GM23248 (cell line): ENCODE results near the genes C1orf141, IL23R, IL12RB2 and GNG12.

GRCh38 chr1:66337335-66337855 lies 196.6 kb upstream of the SGIP1 start:
- RAMPAGE, long total RNA = no peak

- RAMPAGE, long total RNA = no peak
Measured at GRCh38 chr1:66342745-66343068, 191.2 kb upstream of the SGIP1 start.

DNA sequence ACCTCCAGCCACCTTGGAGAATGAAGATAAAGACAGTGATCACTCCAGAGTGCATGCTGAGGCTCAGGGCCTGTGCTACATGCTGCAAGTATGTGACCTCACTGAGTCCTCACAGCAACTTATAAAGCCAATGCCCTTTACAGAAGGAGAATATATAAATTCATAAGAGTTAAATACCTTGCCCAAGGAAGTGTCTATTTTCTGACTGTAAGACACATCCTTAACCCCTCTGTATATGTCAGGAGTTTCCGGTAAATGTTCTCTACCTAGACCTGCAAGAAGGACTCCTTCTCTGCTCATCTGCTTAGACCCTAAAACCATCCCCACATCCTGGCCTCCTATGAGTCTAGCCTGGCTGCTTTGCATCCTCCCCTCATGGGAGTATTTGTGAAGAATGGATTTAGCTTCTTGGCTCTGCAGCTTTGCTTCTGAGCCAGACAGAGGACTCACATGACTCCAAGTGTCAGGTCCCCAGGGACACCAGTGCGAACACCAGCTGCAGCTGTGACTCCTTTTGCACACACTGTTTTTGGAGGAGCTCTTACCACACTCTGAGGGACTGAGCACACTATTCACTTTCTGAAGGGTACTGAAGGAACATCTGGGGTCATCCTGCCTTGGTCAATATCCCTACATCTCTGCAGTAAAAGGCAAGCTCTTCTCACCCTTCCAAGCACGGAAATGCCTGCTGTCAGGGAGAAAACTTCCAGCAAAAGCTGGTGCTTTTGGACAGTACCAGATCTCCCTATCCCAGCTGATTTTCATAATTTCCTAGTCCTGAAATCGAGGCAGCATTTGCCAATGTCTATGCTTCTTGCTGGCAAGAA lies 131.8 kb upstream of the SGIP1 start:
- RAMPAGE, long total RNA = no peak

DNA sequence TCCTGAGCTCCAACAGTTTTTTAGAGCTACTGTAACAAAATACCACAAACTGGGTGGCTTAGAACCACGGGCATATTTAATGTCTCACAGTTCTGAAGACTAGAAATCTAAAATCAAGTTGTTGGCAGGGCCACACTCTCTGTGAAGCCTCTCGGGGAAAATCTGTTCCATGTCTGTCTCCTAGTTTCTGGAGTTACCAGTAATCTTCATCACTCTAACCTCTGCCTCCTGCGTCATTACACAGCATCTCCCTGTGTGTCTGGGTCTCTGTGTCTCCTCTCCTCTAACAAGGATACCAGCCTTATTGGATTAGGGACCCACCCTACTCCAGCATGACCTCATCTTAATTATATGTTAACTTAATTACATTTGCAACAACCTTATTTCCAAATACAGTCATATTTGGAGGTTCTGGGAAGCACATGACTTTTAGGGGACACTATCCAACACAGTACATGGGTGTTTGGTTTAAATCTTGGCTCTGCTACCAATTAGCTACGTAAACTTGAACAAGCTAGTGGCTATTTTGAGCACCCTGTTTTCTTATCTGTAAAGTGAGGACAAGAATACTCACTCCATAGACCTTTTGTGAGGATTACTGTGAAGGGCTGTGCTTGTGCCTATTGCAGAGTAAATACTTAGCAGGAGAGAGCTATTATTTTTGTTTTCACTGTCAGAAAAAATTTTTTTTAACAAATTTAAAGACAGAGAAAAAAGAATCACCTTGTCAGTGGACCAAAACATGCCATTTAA lies 83.9 kb upstream of the SGIP1 start:
- RAMPAGE, long total RNA = no peak

DNA sequence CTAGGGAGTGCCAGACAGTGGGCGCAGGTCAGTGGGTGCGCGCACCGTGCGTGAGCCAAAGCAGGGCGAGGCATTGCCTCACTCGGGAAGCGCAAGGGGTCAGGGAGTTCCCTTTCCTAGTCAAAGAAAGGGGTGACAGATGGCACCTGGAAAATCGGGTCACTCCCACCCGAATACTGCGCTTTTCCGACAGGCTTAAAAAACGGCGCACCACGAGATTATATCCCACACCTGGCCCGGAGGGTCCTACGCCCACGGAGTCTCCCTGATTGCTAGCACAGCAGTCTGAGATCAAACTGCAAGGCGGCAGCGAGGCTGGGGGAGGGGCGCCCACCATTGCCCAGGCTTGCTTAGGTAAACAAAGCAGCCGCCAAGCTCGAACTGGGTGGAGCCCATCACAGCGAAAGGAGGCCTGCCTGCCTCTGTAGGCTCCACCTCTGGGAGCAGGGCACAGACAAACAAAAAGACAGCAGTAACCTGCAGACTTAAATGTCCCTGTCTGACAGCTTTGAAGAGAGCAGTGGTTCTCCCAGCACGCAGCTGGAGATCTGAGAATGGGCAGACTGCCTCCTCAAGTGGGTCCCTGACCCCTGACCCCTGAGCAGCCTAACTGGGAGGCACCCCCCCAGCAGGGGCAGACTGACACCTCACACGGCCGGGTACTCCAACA lies 52.8 kb upstream of the SGIP1 start:
- RAMPAGE, long total RNA = no peak

DNA sequence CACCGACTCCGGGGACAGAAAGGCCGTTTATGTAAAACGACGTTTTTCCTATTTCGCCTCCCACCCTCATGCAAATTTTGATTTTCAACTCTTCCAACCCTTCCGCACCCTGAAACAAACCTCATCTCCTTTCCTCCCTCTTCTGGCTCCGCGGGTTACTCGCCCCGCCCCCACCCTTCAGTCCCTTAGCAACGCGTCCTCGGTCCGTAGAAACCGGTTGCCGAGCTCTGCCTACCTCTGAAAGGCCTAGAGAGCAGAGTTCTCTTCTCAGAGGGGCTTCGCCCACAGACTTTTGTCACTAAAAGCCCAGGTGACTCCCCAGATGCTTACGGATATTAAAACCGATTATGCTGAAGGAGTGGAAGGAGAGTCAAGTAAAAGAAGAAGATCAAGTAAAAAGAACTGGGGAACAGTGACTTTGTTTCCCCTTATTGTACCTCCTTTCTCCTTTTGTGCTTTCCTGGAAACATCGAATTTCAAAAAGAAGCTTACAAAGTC lies at the start of gene C1orf141:
C1orf141 (minus strand) TSS at position 161 of the 498 bp plus-strand sequence.
- RAMPAGE, long total RNA = no peak

GRCh38 chr1:67166070-67166717 lies at the start of gene IL23R:
Gene IL23R (plus strand): TSS chr1:67166454.
- RAMPAGE, long total RNA = no peak

GRCh38 chr1:67306980-67308281 lies at the start of gene IL12RB2:
Gene IL12RB2 (plus strand): TSS chr1:67307873.
- RAMPAGE, long total RNA = no peak

DNA sequence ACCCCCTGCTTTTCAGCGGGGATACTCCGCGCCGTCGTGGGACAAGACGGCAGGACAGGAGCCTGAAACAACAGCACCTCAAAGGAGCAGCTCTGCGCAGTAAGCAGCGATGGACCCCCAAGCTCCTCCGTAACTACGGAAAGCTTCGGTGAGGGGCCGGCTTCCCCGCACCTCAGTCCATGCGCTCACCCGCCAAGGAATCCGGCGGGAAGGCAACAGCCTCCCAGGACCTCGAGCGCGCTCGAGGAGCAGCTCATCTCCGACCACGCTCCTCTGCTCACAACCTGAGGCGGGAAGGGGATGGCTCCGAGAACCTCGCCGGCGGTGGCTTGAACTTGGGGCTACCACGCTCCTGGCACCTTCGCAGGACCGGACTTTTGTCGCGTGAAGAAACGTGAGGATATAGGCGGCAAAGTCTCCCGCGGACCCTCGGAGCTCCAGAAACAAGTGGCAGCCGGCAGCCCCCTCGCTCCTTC lies 692 bp downstream of the SERBP1 start:
- RAMPAGE, long total RNA = no peak

GRCh38 chr1:67540177-67540860 lies 110.1 kb upstream of the SERBP1 start:
- RAMPAGE, long total RNA = no peak

GRCh38 chr1:67557690-67558404 lies 127.2 kb upstream of the GADD45A start:
- RAMPAGE, long total RNA = no peak

GRCh38 chr1:67632757-67633766 lies 51.9 kb upstream of the GADD45A start:
- RAMPAGE, long total RNA = no peak

DNA sequence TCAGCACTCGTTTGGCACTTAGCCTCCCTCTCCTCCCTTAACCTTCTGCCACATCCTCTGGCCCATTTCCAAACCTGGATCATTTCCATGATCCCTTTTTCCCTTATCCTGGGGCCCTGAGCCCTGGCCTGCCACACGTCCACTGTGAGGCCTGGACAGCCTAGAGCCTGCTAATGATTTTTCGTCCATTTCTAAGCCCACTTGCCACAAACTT lies 37.9 kb upstream of the GADD45A start:
- RAMPAGE, long total RNA = no peak

- RAMPAGE, long total RNA = no peak
Measured at GRCh38 chr1:67683854-67684621, 963 bp upstream of the GADD45A start.

- RAMPAGE, long total RNA = no peak
Measured at GRCh38 chr1:67706205-67706697, 21.2 kb downstream of the GADD45A start.

DNA sequence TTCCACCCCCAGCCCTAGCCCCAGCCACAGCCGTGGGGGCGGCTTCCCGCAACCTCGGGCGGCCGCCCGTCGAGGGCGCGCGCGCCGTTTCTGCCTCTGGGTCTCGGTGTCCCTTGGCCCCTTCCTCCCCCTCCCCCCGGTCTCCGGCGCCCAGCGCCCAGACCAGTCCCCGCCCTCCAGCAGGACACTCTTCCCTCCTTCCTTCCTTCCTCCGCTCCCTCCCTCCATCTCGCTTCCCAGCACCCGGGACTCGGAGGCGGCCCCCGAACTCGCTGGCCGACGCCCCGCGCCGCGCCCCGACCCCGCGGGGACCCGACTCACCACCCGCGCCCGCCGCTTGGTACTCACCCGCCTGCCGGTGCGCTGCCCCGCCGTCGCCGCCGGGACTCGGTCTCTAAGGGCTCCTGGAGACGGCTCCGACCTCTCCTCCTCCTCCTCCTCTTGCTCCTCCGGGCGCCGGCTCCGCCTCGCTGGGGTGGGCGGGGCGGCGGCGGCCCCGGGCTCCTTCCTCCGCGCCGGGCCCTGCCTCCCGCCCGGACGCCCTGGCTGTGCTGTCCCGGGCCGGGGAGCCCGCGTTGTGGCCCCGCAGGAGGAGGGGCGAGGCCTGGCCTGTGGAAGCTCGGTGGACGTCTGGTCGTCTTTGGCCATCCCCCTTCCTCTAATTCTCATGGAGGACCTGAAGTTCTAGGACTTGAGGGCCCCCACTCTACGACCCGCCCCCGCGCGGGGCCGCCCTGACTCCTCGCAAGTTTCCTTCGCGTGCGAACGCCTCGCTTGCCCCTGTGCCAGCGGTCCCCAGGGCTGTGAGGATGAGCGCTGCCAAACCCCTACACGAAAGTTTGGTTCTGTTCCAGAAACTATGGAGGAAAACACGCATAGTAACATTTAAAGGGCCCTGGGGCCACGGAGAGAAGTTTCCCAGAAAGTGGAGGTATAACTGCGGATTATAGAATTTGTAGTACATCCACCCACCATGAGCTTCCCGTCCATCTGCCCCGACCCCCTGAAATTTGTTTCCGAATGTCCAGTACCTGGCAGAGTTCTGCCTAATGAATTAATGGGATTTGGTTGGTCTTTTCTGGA lies at the start of gene GNG12:
GNG12 (minus strand) TSS at position 472 of the 1,083 bp plus-strand sequence.
- RAMPAGE, long total RNA = start-site peak on the minus strand centred at position 427 of the sequence, 109 bp wide, 2,750 and 3,026 reads in 2 replicates

DNA sequence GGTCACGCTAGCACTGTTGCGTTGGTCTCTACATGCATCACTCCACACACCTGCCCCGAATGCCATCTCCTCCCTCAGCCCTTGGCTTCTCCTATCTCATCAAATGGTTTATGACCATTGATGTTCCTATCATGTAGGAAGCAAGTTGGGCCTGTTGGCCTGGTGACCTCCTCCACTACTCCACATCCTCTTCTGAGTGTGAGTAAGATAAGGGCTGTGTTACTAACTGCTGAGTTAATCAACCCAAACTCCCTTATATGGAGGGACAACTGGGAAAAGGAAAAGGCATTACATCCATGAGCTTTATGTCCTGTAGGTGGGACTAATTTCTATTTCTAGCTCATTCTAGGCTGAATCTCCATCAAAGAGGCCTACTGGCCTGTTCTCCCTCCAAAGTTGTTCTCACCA lies 57.6 kb downstream of the WLS start:
- RAMPAGE, long total RNA = no peak

DNA sequence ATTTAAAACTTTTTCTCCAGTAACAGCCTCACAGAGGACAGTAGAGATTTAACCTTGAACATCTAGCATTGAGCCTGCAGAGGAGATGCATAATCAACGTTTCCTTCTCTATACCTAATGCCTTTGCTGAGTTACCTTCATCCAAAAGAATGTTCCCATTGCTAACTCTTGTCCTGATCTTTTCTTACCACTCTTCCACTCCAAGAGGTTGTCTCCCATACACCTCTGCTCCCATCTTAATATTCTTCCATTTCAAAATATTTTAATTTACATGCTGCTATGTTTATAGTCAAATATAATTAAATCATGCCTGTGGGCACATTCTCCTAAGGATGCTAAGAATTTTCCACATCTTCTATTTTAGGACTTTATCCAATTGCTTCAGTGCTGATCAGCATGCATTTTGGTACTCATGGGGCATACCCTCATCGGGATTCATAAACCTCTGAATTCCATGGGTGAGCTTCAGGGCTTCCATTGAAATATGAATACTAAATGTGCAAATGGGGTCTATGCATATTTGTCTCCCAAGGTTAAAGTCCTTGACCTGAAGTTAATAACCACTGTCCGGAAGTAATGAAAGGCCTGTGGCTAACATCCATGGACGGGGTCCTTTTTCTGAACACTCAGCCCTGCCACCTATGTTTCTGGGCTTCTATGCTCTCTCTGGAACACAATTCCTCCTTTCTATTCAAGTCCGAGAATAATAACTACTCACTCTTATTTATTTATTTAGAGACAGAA lies 55.3 kb downstream of the WLS start:
- RAMPAGE, long total RNA = no peak

DNA sequence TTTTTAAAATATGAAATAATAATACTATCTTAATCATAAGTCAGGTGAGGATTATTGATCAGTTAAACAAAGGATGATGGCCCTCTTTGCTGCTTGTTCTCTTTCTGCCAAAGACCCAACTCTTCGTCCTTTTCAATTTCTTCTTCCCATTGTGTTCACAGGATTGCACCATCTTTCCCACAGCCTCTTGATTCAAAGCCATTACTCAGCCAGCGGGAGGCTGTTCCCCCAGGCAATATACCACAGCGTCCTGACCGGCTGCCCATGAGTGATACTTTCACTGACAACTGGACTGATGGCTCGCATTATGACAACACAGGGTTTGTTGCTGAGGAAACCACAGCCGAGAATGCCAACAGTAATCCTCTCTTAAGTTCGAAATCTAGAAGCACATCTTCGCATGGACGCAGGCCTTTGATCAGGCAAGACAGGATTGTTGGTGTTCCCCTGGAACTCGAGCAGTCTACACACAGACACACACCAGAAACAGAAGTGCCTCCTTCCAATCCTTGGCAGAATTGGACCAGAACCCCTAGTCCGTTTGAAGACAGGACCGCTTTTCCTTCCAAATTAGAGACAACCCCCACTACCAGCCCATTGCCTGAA lies 167.3 kb downstream of the LRRC40 start:
- RAMPAGE, long total RNA = no peak

DNA sequence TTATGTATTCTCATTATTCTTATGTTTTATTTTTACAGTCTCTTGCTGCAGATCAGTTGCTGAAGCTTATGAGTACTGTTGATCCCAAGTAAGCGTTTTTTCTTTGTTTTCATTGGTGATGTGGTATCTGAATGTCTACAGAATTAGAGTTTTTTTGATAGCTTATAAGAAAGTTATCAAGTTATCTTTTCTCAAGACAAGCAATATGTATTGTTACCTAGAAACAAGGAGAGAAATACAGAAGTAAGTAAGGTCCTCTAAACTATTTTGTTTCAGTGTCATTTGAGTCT lies 14.2 kb downstream of the SRSF11 start:
- RAMPAGE, long total RNA = no peak